ENCODE results near the gene OR1L1.

GRCh38 chr9:121284253-121284928 lies 16.4 kb downstream of the GSN start:
- PRO-cap: no peak

DNA sequence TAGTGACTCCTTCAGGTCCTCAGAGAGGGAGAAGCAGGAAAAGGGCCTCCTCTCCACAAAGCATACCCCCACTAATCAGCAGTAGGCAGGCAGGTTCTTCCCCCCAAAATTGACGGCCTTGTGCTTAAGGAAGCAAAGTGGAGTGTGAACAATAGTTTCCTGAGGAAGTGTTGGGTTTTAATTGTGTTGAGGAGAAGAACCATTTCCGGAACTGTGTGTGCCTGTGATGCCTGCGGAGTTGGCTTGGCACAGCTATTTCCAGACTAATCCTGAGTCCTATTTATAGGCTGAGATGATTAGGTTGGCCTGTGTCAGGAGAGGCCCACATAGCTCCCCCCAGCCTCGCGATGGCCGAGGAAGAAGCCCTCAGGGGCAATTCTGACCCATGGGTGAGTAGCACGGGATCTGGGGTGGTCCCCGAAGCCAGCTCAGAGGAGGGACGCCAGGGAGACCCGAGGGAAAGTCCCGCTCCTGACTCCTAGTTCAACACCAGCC lies 17.9 kb downstream of the GSN start:
- PRO-cap: bidirectional peak, plus-strand start outside the sequence, minus-strand start at position 254 of the sequence

DNA sequence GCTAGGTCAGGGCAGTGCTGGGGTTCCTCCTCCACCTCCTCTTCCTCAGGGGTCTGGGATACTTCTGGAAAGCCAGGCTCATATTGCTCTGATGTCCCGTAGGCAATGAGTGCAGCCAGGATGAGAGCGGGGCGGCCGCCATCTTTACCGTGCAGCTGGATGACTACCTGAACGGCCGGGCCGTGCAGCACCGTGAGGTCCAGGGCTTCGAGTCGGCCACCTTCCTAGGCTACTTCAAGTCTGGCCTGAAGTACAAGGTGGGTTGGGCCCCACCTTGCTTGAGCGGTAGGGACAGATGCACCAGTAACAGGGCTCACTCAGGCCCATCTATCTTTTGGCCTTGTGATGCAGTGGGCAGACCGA lies 34.8 kb downstream of the GSN start:
- PRO-cap: no peak

GRCh38 chr9:121318591-121318845 lies 50.6 kb downstream of the GSN start:
- PRO-cap: no peak

GRCh38 chr9:121359689-121360168 lies 10.3 kb downstream of the STOM start:
- PRO-cap: no peak

DNA sequence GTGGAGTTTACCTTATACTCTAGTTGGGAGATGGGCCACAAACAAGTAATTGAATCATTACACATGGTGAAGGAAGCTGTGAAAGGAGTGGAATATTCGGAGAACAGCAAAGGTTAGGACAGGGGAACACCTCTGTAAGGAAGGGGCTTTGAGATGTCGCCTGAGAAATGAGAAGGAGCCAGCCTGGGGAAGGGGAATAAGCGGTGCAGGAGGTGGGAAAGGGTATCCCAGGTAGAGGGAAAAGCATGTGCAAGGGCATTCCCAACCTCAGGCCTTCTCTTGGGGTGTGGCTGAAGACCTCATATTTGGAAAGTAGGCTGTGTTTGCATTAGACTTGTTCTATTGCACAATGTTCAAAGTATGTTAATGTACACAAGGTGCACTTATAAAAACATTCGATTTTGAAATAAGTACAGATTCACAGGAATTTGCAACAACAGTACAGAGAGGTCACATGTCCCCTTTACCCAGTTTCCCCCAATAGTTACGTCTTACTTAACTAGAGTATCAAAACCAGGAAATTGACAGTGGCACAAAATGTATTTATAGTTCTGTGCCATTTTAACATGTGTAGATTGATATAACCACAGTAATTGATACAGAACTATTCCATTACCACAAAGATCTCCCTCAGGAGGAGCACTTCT lies 2.4 kb upstream of the STOM start:
- PRO-cap: no peak

DNA sequence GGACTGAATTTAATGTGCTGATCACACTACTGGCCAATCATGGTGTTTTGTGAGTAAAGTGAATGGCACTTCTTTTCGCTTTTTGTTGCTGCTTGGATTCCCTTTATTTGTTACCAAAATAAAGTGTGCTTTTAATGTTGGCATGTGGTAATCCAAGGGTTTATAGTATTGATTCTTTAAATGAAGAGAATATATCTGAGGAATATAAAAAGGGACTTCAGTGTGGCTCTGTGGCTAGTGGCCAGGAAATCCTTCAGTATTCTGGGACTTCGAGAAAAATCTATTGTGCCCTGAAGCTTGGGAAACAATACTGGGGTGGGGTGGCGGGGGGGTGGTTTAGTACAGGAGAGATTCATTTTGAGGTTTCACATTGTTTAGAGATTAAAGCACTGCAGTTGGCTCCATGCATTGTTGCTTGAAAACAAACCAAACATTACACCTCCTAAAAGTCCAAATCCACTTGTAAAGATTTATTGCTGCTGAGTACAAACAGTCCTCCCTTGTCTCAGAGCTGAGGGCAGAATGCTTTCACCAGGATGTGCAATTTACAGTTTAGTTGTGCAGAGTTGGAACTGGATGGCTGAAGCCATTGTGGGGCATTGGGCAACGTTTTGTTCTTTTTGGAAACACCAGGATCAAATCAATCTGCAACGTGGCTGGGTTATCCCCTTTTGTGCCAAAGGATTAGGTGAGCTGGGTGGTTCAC lies 49.5 kb downstream of the GGTA1 start:
- PRO-cap: no peak

DNA sequence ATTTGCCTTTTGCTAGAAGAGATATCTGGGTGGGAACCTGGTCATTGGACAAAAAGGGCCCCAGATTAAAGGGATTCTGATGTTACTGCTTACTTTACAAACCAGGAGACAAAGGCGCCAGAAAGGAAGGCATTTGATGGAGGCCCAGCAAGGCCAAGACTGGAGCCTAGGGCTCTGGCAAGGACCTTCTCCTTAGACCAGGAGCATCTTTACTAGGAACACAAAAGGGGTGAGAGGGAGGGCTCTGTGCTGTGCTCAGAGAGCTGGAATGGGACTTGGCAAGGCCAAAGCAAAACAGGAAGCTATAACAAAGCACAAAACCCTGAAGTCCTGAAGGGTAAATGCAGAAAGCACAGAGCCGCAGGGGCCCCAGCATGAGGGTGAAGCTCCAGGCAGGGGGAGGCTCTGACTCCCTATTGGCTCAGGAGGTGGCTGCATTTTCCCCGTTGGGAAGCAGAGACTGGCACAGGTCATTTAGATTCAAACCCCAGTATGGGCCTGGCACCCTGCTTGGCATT lies 46.5 kb downstream of the GGTA1 start:
- PRO-cap: no peak

- PRO-cap: no peak
These were observed 15.0 kb downstream of the GGTA1 start for GRCh38 chr9:121484723-121485054.

GRCh38 chr9:121657206-121657775 lies 5.9 kb downstream of the DAB2IP start:
- PRO-cap: no peak

- PRO-cap: no peak
These were observed 6.7 kb downstream of the DAB2IP start for GRCh38 chr9:121657993-121658677.

DNA sequence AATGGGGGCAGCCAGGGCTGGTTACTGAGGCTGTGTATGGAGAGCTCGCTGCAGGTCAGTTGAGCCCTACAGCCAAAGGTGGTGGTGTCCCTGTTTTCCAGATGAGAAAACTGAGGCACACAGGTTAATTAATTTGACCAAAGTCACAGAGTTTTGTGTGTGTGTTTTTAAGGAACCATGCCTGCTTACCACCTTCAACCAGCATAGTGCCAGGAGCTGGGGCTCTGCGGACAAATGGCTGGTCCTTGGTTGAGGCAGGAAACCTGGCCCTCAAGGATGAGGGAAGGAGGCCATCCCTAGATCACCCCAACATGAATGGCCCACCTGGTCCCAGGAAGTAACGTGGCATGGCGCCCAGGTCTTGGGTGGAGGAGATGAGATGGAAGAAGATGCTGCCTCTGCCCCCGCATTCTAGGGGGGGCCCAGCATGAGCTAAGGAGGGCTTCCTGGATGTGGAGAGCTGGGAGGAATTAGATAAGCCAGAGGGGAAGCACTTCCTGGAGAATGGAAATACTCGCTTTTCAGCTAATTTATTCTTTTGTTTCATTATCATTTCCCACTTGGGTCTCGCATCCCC lies 94.9 kb downstream of the DAB2IP start:
- PRO-cap: no peak

GRCh38 chr9:121821926-121822671 lies 170.7 kb downstream of the DAB2IP start:
- PRO-cap: no peak

GRCh38 chr9:121913992-121914668 lies 179.0 kb downstream of the TTLL11 start:
- PRO-cap: no peak

DNA sequence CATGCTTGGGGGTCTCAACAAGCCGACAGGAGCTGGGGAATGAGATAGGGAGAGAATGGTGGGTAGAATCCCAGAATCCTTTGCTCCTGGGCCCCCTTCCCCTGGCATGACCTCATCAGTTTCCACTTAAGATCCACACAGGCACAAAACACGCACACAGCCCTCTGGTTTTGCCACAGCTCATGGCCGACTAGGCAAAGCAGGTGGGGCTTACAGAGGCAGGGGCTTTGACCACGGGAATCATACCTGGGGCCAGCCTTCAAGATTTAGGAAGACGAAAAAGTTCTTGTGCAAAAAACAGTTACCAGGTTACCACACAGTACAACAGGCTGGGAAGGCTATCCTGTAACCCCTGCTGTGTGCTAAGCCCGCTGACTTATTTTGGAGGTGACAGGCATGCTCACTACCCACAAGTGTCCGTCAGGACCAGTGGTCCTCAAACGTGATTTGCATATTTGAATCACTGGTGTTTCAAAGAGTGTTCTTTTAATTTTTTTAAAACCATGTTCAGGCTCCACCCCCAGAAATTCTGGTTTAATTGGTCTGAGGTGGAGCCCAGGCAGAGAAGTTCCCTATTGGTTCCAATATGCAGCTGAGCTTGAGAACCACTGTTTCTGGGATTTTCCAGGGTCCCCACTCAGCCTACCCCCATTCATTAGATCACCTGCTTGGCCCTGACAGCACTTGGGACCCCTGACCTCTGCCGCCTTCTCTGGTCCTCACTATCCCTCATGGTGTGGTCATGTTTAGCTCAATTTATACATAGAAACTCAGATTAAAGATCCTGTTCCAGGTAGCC lies 146.7 kb downstream of the TTLL11 start:
- PRO-cap: no peak

DNA sequence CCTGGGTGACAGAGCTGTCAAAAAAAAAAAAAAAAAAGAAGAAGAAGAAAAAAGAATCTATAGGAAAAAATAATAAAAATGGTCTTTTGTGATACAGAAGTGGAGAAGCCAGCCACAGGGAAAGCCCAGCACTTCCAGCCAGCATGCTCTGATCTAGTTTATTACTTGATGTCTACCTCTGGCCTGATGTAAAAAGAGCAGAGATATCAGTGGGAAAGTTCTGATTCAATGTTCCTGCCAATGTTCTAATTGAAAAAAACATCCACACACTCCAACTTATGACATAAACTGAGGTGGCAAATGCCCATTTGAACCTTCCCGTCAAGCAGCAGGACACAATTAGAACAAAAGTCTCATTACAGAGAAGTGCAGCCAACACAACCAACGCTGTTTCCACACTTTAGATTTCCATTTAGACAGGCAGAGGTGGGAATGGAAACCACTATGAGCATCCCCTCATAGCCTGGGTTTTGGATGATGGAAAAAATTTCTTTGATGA lies 5.7 kb downstream of the RBM18 start:
- PRO-cap: no peak

DNA sequence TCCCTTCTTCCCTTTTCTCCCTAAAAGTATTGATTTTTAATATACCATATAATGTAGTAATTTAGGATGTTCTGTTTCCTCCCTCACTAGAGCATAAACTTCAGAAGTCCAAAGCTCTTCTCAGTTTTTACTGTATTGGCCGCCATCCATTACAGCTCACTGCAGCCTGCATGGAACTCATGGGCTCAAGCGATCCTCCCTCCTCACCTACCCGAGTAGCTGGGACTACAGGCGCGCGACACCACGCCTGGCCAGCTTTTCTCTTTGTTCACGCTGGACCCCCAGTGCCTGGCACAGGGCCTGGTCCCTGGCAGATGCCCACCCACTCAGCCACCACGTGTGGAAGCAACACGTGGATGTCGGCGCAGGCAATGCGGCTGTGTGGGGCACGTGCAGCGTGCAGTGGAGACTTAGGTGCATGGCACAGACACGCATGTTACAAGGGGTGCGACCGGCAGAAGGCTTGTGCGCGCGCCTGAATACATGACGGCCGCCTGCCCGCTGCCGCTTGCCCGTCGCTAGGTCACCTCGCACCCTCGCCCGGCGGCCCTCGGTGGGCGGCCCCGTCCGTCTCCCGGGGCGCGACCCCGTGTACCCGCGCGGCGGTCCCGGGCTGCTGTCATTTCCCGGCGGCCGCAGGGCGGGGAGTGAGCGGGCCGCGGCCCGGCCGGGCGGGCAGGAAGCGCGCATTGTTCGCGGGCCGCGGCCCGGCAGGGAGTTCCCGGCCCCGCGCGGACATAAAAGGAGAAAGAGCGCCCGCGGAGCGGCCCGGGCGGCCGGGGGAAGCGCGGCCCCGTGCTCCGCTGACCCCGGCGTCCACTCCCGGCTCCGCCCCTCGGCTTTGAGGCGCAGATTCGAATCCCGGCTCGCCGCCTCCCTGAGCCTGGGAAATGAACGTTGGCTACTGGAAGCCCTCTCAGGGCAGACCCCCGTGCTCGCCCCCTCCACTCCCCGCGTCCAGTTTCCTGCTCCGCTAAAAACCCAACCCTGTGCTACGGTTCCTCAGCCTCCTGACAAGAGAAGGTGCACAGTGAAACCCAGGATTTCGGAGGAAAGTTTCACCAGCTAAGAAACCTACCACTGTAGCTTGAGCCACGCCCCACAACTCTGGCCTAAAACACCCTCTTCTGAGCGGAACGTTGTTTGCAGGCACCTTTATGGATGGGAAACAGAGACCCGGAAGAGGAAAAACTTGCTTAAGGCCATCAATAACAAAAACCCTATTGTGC lies 24.0 kb upstream of the PTGS1 start:
- PRO-cap: no peak

DNA sequence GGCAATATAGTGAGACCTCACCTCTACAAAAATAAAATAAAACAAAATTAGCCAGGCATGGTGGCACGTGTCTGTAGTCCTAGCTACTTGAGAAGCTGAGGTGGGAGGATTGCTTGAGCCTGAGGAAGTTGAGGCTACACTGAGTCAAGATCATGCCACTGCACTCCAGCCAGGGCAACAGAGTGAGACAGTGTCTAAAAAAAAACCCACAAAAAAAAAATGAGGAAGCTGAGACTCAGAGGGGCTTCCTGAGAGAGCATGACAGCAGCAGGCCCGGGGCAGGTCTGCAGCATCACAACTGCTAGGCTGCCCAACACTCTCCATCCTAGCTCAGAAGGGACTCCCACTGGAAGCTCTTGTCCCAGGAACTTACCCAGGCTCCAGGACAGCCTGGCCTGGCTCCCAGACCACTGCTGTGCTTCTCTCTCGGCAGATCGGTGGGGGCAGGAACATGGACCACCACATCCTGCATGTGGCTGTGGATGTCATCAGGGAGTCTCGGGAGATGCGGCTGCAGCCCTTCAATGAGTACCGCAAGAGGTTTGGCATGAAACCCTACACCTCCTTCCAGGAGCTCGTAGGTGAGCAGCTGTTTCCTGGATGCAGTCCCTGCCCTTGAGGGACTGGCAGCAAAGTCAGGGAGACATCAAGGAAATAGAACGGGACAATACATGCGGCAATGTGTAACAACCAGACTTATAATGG lies 19.1 kb downstream of the PTGS1 start:
- PRO-cap: no peak

GRCh38 chr9:122394213-122394757 lies 23.5 kb downstream of the PTGS1 start:
- PRO-cap: no peak

DNA sequence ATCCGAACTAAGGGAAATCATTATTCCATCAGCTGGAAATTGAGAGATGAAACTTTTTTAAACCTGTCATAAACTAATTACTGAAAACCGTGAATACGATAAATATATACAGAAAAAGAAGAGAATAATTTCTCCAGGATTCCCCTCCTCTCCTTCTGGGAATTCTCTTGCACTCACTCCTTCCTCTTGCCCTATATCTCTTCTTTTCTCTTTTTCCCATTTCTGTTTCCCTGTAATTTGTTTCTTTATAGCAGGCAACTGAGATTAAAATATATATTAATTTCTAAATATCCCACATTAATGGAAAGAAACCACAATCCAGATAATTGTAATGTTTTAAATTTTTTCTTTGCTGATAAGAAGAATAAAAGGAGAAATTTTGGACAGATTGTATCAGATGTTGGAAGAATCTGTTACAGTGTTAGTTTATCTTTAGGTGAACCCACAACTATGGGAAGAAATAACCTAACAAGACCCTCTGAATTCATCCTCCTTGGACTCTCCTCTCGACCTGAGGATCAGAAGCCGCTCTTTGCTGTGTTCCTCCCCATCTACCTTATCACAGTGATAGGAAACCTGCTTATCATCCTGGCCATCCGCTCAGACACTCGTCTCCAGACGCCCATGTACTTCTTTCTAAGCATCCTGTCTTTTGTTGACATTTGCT lies at the start of gene OR1L1:
Gene OR1L1, plus strand, starts transcription at position 451 of the 667 bp plus-strand sequence.
- PRO-cap: no peak

Measured in anterior vena cava (tissue), 1 donor.